ReNcell CX (cell line): ENCODE data around the genes RNPEP and KLHL12.

- PRO-cap = bidirectional peak, plus-strand start at chr1:201982689, minus-strand start at chr1:201982501
These were observed at the start of gene RNPEP for GRCh38 chr1:201982433-201982824. TSS of gene RNPEP (plus strand) at chr1:201982648.

GRCh38 chr1:201982825-201983945, 737 bp downstream of the RNPEP start:
- PRO-cap = bidirectional peak, plus-strand start at chr1:201983370, minus-strand start at chr1:201983267

DNA sequence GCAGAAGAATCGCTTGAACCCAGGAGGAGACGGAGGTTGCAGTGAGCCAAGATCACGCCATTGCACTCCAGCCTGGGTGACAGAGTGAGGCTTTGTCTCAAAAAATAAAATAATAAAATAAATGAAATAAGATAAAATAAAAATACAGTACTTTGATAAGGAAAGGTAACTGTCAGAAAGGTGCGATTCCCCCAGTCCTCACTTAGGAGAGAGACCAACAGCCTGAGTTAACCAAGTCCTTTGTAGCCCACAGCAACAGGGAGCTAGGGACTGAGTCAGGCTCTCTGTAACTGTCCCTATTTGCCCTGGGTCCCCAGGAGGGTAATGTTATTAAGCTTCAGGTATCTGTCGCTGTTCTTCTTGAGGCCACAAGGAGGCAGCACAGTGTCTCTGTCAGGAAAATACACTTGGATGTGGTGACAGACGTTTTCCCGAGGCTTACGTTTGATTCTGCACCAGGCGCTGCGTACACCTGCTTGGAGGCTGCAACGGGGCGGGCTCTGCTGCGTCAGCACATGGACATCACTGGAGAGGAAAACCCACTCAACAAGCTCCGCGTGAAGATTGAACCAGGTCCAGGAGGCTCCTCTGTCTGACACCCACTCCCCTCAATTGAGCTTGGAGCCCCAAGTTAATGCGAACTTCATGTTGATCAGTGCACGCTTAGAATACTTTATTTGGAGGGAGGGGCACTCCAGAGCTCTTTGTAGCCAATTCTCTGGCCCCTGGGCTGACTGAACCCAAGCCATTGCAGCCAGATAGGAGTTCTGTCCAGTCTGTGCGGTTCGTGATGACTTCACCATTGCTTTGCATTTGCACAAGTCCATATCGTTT, 10.7 kb upstream of the ELF3 start:
- PRO-cap = no peak

GRCh38 chr1:202031166-202031531, 20.8 kb downstream of the ELF3 start:
- PRO-cap = no peak

- PRO-cap = no peak
These were observed 9.0 kb downstream of the ARL8A start for GRCh38 chr1:202135252-202136142.

GRCh38 chr1:202142866-202143386, 1.6 kb downstream of the ARL8A start:
- PRO-cap = no peak

DNA sequence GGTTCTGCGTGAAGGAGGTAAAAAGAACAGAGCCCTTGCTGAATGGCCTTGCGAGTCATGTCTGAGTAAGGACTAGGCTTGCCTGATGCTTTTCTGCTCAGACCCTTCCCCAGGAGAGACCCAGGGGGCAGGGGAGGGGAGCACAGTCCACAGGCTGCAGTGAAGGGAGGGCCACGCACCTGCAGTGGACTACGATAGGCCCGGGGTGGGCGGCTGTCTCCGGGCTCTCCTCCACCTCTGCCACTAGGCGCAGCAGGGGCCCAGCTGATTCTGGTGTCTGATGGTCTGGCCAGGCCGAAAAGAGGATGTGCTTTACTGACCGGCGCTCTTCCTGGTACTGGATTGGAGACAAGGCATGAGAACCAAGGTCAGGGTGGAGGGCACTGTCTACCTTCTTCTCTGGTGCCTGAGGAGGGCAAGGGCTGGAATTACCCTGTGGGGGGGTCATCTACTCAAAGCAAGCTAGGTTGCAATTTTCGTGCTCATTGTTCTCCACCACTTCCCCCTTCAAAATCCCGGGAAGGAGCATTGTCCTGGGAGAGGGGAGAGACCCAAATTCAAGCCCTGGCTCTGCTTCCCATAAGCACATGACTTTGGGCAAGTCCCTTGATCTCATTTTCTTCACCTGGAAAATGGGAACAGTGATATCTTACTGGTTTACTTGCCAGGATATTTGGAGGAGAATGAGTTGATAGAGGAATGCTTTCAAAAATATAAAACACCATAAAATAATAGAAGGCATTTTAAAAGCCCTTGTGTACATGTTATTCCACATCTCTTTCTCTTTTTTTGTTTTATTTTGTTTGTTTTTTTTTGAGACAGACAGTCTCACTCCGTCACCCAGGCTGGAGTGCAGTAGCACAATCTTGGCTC, 7.8 kb downstream of the PTPN7 start:
- PRO-cap = no peak

- PRO-cap = no peak
These were observed 6.8 kb downstream of the PTPN7 start for GRCh38 chr1:202153407-202154296.

GRCh38 chr1:202471871-202472443, 123.5 kb downstream of the PPP1R12B start:
- PRO-cap = no peak

DNA sequence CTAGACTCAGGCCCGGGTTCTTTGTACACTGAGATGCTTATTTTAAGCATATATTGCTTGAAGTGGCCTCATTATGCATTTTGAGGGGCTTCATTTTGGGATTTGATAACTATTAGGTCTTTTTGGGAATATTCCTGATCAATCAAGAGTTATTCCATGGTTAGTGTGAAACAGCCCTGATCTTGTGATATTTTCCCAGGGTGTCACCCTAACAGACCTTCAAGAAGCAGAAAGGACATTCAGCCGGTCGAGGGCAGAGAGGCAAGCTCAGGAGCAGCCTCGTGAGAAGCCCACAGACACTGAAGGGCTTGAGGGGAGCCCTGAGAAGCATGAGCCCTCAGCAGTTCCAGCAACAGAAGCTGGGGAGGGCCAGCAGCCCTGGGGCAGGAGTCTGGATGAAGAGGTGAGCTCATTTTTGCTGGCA, 144.4 kb downstream of the PPP1R12B start:
- PRO-cap = no peak

DNA sequence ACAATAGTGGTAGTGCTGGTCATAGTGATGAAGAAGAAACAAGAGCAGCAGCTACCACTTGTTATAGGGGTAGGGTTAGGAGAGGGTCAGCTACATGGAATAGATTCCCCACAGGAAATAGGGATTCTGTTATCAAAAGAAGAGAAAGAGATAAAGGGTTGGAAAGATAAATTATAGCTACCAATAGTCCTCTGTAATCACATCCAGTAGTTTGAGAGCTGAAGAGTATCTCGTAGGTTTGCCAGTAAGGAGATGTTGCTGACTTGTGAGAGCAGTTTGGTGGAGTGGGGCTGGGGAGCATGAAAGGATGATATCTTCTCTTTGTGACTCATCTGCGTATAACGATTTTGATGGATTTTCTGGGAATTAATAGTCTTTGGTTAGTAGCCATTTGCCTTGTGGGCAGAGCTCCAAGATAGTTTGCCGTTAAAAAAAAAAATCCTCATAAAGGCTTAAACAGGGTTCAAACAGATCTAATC, 167.7 kb downstream of the PPP1R12B start:
- PRO-cap = no peak

DNA sequence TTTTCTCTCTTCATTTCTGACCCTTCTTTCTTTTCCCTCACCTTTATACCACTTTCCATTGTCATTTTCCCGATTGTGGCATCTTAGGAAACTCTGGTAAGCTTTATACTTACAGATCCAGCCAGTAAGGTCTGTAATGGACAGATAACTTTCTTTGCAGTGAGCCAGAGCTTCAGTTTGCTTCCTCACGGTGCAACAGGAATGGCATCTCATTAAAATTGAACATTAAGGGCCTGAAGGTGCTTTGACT, 171.5 kb downstream of the SYT2 start:
- PRO-cap = no peak

- PRO-cap = no peak
These were observed 163.9 kb downstream of the SYT2 start for GRCh38 chr1:202546192-202546857.

DNA sequence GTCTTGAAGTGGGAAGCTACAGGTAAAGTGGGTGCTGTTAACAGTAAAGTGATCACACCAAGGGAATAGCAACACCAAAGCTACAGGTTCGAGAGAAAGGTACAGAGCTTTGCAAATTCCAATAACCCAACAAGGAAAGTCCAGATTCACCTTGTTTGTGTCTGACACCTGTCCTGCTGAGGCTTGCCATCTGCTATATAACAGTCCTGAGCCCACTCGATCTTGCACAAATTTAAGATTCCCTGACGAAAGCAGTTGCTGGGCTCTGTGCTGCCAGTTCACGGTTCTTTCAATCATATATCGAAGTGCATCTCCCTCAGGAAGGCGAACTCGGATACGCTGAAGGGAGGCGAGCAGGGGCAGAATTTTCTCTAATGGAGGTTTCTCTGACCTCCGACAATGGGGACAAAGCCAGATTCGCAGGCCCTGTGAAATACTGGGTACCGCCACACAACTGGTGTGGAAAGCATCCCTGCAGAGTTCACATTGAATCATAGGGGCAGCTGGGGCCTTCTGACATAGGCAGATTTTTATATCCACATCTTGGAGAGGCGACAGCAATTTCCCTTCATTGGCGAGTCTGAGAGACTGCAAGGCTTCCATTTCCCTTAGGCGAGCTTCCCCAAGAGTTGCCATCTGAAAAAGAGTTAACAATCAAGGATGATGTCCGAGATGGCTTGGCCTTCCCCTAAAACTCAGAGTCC, 23.1 kb upstream of the SYT2 start:
- PRO-cap = no peak

DNA sequence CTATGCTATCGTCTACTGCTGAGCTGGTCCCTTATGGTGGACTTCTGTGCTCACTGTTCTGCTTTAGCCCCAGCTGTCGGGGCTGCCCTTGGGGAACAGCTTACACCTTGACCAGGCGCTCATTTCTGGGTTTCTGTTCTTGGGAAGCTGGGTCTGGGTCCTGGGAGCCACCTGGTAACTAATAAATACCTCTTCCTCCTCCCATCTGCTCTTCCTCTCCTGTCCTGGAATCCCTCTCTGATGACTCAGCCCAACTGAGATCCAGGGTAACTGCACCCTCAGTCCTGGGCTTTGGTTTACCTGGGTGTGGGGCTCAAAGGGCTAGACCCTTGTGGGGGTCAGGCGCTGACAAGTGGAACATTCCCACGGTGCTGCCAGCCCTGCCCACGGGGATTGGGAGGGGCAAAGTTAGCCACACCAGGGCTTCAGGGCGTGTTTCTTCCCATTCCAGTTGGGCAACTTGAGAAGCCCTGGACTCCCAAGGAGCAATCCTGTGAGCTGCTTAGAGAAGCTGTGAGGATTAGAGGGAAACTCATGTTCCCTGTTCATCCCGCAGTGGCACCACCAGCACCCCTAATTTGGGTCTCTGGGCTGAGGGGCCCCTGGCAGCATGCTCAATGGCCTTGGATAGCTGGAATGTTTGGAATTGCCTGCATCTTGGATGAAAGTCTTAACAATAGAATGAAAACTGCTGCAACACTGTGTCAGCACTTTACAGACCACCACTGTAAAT, 4.2 kb upstream of the KDM5B start:
- PRO-cap = no peak

GRCh38 chr1:202926409-202927470, at the start of gene KLHL12:
TSS of gene KLHL12 (minus strand) at chr1:202927234.
- PRO-cap = bidirectional peak, plus-strand start at chr1:202927033, minus-strand start at chr1:202926863; bidirectional peak, plus-strand start at chr1:202927391, minus-strand start at chr1:202927203

DNA sequence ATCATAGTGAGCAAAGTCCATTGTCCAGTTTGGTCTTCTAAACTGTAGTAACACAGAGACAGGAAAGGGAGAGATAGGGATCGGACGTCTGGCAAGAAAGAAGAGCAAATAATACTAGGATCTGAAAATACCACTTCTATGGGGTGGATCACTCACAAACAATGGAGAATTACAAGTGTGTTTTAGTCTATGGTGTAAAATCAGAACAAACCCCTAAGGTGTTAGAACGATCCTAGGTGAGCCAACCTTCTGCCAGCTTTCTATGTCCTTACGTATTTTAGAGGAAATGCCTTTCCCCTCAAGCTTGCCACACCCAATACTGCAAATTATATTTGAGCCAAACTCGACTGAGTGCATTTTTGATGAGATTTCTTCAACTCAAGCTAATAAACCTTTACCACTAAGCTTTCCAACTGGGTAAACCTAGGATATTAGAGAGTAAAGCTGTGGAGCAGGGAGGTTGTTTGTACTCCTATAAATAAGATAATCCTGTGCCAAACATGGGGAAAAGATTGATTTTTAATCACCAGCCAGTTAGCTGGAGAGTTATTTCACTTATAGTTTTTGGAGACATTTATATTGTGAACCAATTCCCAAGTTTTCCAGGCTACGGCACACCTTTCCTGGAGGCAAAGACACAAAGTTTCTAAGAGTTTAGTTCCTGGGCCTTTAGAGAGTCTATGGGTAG, 3.7 kb downstream of the ADIPOR1 start:
- PRO-cap = no peak

DNA sequence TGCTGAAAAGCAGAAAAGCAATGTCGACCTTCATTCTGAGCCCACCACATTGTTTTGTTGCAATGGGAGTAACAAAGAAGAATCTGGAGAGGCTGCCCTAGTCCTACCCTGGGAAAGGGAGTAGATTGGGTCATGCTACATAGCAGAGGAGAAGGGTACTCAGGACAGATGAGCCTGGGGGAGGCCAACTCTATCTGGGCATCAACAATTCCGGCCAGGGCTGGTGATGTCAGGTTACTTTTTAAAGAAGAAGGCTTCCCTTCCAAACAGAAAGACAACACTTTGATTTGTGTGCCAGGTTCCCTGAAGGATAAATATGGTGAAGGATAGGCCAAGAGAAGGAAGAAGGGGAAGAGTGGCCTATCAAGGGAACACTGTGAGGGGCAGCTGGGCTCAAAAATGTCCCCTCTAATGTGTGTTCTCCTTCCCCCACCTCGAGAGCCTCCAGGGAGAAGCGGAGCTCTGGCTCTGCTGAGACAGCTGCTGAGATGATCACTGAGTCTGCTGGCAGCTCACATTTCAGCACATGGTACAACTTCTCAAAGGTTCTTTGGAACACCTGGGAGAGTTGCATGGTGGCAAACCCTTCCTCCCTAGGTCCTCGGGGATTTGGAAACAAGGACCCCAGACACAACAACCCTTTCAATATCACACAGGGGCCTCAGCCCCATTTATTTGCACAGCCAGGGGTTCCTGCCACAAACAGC, 3.3 kb upstream of the ADIPOR1 start:
- PRO-cap = no peak

DNA sequence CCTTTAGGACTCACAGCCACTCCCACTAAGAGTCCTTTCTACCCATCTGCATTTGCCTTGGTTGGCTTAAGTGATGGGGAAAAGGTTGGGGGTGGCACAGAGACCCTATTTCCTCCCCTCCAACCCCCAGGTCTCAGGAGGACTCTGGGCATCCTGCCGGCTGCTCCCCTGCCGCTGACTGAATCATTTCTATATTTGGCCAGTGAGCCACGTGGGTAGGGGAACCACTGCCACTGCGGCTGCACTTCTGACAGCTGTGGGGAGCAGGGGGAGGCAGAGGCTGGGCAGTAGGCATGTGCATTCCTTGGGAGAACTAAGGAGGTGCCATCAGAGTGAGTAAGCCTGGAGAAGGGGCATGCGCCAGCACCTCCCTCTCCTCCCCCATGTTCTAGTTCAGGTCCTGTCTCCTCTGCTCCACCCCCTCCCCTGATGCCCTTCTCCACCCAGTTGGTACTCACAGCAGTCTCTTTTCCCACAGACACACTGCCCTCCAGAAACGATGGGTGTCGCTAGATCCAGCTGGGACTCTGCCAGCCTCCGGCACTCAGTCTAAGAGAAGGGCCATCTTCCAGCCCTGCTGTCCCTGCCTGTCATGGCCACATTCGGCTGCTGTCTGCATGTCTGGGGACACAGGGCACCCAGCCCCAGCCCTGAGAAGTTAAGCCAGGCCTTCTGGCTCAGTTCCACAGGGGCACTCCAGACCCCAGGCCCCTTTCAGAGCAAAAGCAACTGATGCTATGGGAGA, 12.0 kb downstream of the PPFIA4 start:
- PRO-cap = no peak

GRCh38 chr1:203082908-203083441, 2.8 kb downstream of the MYOG start:
- PRO-cap = no peak